Kidney (tissue), 2 donors: ENCODE results near the gene ZFPM1.

DNA sequence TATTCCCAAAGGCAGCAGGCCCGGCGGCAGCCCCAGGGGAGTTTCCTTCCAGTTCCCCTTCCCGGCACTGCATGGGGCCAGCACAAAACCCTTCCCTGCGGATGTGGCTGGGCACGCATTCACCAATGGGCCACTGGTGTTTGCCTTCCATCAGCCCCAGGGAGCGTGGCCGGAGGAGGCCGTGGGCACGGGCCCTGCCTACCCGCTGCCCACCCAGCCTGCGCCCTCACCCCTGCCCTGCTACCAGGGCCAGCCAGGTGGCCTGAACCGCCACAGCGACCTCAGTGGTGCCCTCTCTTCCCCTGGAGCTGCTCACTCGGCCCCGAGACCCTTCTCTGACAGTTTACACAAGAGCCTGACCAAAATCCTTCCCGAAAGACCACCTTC is 24.8 kb upstream of the ZFPM1 start:
- PRO-cap, result no peak
- RRBS, result 81% methylated on average over 1 of the region's 16 CpGs

- PRO-cap, result bidirectional peak, plus-strand start at chr16:88452832, minus-strand start at chr16:88452713
- RRBS, result 3% methylated on average over 40 of the region's 141 CpGs
These were observed at the start of gene ZFPM1 for GRCh38 chr16:88452455-88453575. Gene ZFPM1 (plus strand): TSS chr16:88453280.

GRCh38 chr16:88461252-88461959 is 8.3 kb downstream of the ZFPM1 start:
- PRO-cap, result no peak
- RRBS, result 54% methylated on average over 5 of the region's 25 CpGs

DNA sequence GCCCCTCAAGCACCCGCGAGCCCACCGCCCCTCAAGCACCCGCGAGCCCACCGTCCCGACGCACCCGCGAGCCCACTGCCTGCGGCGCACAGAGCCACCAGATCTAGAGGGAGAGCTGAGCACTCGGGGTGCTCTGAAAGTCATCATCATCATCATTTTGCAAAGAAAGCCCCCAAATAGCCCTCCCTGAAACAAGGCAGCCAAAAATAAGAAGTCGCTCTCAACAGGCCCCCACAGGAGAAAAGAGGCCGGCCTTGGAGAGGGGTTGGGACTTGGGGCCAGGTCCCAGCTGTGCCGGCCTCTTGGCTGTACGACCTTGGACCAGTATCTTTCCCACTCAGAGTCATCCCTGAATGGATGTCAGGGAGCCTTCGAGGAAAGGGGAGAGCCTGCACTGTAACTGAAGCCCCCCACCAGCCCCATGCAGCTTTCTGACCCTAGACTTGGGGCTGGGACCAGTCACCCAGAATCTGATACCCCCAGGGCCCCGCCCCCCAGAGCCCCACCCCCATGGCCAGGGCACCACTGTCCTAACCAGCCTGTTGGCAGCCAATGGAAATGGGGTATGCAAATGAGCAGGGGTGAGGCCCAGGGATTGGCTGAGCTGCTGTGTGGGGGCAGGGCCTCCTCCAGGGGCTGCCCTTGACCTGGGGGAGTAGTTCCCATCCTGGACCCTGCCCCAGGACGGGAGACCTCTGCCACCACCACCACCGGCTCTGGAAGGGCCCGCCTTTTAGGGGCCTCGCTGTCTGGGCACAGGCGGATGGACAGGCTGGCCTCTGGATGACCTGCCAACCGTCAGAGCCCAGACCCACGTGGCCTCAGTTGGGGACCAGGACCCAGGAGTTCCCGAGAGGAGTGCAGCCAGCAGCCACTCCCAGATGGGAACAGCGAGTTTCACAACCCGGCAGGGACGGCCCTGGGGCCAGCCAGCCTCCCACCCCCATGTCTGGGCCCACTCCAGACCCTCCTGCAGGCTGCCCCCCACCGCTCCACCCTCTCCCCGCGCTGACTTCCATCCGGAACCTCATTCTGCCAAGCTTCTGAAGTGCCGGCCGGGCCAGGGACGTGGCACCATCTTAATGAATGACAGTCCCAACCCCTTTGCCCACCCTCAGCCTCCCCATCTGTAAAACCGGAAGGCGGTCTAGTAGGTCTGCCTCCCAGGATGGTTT is 15.5 kb downstream of the ZFPM1 start:
- PRO-cap, result no peak
- RRBS, result 66% methylated on average over 11 of the region's 39 CpGs

DNA sequence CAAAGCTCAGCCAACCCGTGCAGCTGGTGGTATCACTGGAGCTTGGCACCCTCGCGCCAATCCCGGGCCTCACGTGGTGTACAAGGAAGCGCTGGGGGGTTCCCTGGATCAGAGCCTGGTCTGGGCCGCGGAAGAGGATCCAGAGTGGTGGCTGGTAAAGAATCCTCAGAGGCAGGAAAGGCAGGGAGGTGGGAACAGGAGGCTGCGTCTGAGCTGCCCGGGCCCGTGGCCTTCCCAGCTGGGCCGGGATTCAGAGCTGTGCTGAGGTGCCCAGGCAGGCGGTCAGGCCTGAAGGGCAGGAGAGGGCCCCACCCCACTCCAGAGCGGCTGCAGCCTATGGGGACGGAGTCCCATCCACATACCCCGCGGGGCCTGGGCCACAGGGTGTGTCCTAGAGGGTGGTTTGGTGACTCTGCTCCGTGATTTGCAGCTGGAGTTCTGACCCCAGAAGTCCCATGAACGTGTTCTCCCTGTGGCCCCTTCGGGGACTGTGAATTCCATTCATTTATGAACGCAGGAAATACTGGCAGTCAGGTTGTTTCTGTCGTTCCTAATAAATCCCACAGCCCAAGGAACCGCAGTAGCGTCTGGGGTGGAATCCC is 36.3 kb downstream of the ZFPM1 start:
- PRO-cap, result no peak
- RRBS, result no CpG with 5 or more reads among the region's 24 CpGs

GRCh38 chr16:88503371-88503784 is 50.3 kb downstream of the ZFPM1 start:
- PRO-cap, result no peak
- RRBS, result 85% methylated on average over 2 of the region's 11 CpGs

GRCh38 chr16:88513974-88515275 is 55.8 kb upstream of the ZC3H18 start:
- PRO-cap, result no peak
- RRBS, result 92% methylated on average over 12 of the region's 44 CpGs

DNA sequence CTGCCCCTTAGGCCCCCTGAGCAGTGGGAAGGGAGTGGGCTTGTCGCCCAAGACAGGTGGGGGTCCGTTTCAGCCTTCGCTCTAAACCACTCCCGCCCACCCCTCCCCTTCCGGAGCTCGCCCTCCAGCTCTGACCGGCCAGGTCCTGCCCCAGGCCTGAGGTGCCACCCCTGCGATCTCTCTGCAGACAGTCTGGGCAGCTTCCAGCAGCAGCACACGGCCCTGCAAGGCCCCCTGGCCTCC is 37.3 kb upstream of the ZC3H18 start:
- PRO-cap, result no peak
- RRBS, result no CpG with 5 or more reads among the region's 9 CpGs

GRCh38 chr16:88533328-88534557 is 36.5 kb upstream of the ZC3H18 start:
- PRO-cap, result bidirectional peak, plus-strand start at chr16:88534326, minus-strand start at chr16:88534169
- RRBS, result 9% methylated on average over 91 of the region's 191 CpGs

DNA sequence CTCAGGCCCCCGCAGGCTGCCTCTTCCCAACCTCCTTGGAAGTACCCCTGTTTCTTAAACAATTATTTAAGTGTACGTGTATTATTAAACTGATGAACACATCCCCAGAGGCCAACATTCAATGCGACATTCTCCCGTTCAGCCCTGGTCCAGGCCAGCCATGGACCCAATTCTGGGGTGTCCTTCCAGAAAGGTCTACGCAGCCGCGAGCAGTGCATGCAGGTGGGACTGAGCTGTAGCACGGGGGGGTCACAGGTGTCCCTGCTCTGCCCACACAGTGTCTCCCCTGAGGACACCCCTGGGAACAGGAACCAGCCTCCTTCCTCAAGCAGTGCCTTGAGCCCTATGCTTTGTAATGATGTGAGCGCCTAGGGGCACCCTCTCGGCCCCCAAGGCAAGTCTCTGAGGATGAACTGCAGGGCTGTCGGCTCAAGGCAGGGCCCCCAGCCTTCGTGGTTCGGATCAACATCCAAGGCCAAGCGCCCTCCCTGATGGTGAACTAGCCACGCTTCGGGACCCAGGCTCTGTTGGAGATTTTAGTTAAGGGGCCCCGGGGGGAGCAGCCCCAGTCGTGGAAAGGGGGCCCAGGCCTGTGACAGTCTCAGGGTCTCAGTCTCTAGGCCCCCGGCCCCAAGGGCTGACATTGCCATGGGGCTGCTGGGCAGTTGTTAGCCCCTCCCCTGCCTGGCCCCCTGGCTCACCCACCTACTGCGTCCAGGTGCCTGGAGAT is 2.2 kb downstream of the IL17C start:
- PRO-cap, result no peak
- RRBS, result 45% methylated on average over 3 of the region's 20 CpGs

DNA sequence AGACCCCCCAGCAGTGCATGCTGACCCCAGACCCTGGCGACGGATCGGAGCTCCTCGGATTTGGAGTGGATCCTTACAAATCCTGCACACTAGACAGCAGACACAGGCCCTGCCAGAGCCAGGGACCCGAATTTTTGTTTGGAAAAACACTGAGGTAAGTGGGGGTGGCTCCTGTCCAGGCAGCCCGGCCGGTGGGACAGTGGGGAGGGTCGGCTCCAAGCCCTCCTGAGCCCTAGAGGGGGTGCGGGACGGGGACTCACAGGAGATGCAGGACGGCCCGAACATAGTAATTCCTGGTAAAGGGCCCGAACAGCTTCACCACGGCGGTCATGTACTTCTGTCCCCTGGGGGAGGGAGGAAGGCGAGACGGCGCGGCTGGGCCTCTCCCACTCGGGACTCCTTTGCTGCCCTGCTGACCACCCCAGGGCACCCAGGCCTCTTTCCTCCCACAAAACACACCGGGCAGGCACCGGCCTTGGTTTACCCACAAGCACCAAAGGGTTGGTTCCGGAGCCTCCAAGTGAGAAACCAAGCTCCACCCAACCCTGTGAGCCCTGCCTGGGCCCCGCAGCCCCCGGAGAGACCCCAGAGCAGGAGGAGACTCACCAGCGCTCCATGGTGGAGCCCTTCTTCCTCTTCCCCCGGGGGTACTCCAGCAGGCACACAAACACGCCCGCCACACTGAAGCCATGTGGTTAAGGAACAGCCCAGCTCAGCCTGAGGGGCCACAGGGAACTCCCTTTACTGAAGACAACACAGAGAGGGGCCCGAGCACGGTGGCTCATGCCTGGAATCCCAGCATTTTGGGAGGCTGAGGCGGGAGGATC is 4.1 kb downstream of the CYBA start:
- PRO-cap, result no peak
- RRBS, result 89% methylated on average over 5 of the region's 32 CpGs

DNA sequence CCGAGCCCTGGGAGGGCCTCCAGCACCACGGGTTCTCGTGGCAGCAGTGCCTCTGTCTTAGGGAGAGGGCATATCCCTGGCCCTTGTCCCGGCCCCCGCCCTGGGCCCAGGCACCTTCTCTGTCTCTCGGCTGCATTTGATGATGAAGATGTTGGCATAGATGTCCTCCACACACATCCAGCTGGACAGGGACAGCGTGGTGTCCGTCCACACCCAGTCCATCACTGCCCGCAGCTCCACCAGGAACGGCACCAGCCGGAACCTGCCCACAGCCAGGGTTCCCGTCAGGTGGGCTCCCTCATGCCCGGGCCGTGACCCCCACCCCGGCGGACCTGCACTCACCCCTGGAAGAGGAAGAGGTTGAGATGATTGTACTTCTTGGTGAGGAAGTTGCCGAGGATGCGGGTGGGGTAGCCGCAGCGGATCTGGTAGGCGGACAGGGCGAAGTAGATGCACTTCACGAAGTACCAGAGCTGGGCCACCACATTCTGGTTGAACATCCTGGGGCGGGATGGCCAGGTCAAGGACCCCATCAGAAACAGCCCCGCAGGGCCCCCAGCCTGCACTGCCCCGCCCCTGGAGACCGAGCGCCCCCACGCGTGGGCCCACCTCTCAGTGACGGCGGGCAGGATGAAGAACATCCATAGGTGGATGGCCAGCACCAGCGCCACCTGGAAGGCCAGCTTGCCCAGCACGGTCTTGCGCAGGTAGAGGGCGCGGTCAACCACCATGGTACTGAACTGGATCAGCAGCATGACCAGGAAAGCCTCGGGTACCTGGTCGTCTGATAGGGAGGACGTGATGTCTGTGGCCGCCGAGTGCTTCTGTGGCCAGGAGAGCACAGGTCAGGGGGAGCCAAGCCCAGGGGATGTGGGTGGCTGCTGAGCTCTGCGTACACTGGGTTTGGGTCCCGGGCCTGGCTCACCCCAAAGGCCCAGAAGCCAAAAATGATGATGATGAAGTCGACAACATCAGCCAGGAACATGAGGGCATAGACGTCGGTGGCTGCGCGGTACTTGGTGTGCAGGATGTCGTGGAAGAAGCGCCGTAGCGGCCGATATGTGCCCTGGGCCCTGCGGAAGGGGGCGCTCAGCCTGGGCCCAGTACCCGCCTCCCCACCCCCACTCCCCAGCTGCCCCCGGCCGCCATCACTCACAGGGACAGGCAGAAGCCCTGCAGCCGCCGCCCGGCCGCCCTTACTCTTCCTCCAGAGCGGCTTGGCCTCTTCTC is 13.6 kb downstream of the CTU2 start:
- PRO-cap, result no peak
- RRBS, result 94% methylated on average over 3 of the region's 64 CpGs

GRCh38 chr16:88721080-88722367 is 15.2 kb downstream of the CTU2 start:
- PRO-cap, result no peak
- RRBS, result 98% methylated on average over 5 of the region's 84 CpGs

- PRO-cap, result no peak
- RRBS, result 2% methylated on average over 14 of the region's 36 CpGs
These were observed 31.1 kb downstream of the CTU2 start for GRCh38 chr16:88737375-88737900.

- PRO-cap, result no peak
- RRBS, result 60% methylated on average over 1 of the region's 17 CpGs
These were observed 21.4 kb downstream of the PIEZO1 start for GRCh38 chr16:88763465-88764184.

GRCh38 chr16:88784033-88785049 is 679 bp downstream of the PIEZO1 start:
- PRO-cap, result no peak
- RRBS, result 3% methylated on average over 56 of the region's 104 CpGs

DNA sequence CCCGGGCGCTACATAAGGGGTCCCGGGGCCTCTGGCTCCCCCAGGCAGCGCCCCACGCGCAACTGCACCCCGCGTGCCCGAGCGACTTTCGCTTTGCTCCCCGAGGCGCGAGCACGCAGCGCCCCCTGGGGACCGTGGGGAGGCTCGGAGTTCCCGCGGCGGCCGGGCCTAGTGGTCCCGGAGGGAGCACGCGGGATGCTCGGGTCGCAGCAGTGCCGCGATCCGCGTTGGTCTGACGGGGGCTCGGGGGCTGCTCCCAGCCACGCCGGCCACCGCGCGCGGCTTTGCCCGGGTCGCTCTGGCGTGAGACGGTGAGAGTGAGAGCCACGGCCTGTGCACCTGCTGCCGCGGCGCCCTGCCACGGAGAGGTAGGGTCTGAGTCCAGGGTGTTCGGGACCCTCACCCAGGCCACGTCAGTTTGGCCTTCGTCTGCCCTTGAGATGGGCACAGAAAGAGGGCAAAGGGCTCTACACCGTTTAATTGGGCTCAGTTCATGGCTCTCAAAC is 537 bp upstream of the PIEZO1 start:
- PRO-cap, result unidirectional peak, minus-strand start at position 95 of the sequence
- RRBS, result 1% methylated on average over 10 of the region's 52 CpGs

GRCh38 chr16:88920911-88921849 is 54.7 kb upstream of the PABPN1L start:
- PRO-cap, result no peak
- RRBS, result 34% methylated on average over 4 of the region's 32 CpGs

GRCh38 chr16:88923986-88924453 is 53.0 kb downstream of the CBFA2T3 start:
- PRO-cap, result no peak
- RRBS, result no CpG with 5 or more reads among the region's 21 CpGs

DNA sequence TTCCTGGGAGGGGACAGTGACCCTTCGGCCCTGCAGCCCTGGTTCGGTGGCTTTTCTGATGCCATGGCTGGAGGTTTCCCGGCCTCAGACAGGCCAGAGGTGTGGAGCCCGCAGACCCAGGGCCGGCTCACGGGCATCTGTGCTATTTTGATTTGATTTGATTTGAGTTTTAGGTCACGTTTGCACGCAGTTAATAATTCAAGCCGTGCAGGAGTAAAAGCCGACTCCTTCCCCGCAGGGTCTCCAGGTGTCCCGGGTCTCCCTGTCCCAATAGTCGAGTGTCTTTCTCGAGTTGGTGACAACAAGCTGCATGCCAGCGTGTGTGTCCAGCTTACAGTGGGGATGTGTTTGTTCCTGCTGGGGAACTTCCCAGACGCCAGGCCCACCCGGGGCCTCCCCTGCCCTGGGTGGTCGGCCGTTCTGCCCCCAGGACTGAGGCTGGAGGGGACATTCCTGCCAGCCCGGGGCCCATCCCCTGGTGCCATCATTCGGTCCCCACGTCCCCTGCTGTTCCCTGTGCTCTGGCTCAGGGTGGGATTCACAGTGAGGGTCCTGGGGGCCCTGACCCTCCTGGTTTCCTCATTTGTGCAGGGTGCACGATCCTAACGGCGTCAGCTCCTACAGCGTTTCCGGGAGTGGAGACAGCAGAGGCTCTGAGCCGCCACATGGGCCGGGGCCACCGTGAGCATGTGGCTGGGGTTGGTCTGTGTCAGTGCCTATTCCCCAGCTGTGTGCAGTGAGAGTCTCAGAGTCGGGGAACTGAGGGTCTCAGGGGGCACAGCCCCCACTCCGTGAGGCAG is 1.2 kb upstream of the CBFA2T3 start:
- PRO-cap, result no peak
- RRBS, result 58% methylated on average over 12 of the region's 32 CpGs